SUDHL5 (cell line): ENCODE data around the gene KLHL20.

- PRO-cap, result unidirectional peak, minus-strand start at chr1:171743591; unidirectional peak, minus-strand start at chr1:171743624
Measured at GRCh38 chr1:171743494-171743834, 1.6 kb upstream of the VAMP4 start.

GRCh38 chr1:172315219-172315737, 105.2 kb upstream of the C1orf105 start:
- PRO-cap, result no peak

- PRO-cap, result no peak
Measured at GRCh38 chr1:172343804-172344162, 76.7 kb upstream of the C1orf105 start.

DNA sequence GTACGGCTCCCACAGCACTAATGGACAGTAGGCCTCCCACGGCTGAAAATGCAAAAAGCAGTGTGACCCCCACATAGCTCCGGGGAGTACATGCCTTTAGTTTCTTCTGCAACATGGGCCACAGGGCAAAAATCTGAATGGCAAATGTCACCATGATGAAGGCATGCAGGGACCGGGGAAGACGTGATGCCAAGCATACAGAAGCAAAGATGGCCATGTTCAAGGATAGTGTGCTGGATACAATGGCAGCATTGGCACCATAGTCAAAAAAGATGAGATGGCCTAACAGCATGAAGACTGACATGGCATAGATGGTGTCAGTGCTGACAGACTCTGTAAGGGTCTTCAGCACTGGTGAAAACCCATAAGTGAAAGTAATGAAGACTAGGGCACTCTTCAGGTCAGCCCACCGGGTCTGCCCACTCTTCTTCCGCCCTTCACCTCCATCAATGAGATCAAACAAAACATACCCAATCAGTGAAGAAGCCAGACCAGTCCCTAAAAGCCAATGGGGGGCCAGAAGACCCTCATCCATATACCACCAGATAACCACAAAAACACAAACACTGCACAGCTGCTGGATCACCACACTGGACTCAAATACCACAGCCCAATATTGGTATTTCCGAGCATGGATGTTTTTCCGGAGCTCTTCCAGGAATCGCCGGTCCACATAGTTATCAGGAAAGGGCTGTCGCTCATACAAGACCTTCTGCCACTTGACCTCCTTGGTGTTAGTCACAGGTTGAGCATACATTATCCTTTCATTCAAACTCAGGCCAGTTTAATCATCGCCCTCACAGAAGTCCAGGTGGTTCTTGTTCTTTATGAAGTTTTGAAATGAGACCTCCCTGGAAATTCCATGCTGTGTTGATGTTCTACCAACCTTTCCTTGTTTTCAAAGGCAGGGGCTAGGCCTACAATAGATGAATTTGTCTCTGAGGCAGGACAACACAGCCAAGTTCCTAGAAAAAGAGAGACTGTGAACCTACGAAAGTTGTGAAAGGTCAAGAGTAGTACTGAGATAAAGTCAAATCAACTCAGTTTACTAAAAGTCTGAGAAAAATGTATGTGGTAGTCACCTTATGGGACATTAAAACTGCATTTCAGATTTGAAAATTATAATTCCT, 1.6 kb downstream of the PIGC start:
- PRO-cap, result no peak

- PRO-cap, result no peak
Measured at GRCh38 chr1:173210396-173210641, 3.2 kb upstream of the TNFSF4 start.

DNA sequence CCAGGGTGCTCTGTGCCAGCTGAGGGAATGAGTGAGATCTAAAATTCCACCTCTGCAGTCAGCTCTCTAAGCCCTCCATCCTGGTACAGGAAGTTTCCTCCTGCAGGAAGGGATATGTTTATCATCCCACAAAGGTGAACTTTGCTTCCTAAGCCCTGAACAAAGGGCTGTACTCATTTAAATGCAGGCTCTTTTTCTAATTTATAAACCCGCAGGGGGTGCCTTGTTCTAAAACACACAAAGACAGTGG, 3.6 kb upstream of the TNFSF4 start:
- PRO-cap, result no peak

GRCh38 chr1:173406418-173407303, 70.5 kb upstream of the PRDX6 start:
- PRO-cap, result no peak

GRCh38 chr1:173475056-173475666, 2.0 kb upstream of the PRDX6 start:
- PRO-cap, result no peak

GRCh38 chr1:173504152-173504759, 27.1 kb downstream of the PRDX6 start:
- PRO-cap, result no peak

GRCh38 chr1:173507573-173508011, 30.5 kb downstream of the PRDX6 start:
- PRO-cap, result no peak

DNA sequence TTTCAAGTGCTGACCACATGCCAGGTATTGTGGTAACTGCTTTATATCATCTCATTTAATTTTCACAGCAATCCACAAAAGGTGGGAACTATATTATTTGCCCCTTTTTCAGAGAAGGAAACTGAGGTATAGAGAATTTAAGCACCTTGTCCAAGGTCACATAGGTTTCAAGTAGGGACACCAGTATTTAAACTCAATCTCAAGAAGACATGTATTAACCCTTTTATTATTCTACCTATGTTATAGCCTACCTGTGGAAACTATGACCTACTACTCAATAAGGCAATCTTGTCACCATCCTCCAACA, 10.2 kb downstream of the TEX50 start:
- PRO-cap, result no peak

DNA sequence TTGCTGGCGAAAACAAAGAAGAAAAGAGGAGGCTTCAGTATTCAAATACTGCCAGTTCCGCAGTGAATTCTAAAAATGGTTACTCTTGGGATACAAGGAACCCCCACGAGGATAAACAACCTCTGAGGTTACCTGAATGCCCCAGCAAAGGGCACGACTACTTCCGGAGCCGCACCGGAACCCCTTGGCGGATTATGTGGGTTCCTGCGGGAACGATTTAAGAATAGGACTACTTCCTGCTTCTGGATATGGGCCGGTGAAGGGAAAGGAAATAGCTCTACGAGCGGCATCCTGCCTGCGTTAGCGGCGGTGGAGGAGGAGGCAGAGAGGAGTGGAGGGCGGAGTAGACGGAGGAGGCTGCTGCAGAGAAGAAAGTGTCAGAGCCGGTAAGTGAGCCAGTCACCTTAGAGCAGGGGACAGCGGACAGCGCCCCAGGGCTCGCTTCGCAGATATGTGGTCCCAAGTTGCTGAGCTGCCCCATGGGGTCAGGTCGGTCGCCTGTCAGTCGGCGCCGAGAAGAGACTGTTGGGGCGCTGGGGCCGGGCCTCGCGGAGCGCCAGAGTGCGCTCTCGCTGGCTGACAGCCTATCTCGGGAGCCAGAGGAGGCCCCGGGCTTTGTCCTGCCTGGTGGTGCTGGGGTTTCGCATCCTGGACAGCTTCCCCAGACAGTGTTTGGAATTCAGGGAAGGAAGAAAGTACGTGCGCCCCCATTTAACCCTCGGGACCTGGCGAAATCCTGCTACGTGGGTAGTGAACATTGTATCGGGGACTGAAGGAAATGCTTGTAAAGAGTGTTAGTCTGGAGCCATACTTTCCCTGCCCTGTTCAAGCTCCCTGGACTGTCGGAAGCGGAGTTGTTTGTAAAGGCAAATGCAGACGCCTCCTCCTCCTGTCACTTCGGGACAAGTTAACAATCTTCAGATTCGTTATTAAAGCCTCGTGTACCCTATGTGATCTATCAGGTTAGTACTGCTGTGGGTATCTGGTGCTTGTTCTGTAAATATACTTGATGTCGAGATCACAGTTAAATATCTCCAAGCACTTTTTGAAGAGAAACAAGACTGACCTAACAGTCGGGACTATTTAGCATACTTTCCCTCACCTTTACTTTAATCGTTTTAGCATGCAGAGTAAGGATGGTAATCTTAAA, at the start of gene KLHL20:
Gene KLHL20 (plus strand): TSS at position 289 of the 1,150 bp plus-strand sequence.
- PRO-cap, result bidirectional peak, plus-strand start at position 324 of the sequence, minus-strand start at position 193 of the sequence

DNA sequence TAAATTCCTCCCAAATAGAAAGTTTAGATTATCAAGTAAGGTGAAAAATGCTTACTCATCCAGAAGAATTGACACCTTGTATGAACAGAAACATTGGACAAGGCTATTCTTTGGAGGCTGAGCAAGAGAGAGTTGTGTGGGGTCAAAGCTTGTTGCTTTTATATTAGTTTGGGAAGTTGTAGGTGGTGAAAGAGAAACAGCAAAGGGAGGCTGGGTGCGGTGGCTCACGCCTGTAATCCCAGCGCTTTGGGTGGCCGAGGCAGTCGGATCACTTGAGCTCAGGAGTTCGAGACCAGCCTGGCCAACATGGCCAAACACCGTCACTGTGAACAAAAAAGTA, 8.7 kb upstream of the SERPINC1 start:
- PRO-cap, result no peak

DNA sequence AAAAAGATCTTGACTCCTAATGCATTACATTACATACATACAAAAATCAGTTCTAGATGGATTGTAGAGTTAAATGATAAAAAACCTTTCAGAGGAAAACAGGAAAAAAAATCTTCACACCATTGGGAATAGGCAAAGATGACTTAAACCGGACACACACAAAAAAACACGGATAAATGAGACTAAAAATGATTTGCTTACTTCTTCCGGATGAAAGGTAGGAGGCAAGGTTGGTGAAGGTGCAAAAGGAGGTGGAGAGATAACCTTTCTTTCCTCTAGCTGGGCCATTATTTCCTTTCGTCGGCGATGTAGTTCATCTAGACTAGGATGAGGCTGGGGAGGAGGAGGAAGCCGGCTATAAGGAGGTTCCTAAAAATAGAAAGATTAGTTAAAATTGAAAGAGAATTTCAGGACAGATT, 43.8 kb upstream of the SERPINC1 start:
- PRO-cap, result no peak

- PRO-cap, result bidirectional peak, plus-strand start at chr1:174159997, minus-strand start at chr1:174160004
Measured at GRCh38 chr1:174159717-174160687, 682 bp downstream of the RABGAP1L start.

DNA sequence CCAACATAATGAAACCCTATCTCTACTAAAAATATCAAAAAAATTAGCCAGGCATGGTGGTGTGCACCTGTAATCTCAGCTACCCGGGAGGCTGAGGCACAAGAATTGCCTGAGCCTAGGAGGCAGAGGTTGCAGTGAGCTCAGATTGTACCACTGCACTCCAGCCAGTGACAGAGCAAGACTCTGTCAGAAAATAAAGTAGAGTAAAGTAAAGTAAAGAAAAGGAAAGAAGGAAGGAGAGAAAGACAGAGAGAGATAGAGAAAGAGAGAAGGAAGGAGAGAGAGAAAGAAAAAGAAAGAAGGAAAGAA, 71.9 kb upstream of the GPR52 start:
- PRO-cap, result no peak

DNA sequence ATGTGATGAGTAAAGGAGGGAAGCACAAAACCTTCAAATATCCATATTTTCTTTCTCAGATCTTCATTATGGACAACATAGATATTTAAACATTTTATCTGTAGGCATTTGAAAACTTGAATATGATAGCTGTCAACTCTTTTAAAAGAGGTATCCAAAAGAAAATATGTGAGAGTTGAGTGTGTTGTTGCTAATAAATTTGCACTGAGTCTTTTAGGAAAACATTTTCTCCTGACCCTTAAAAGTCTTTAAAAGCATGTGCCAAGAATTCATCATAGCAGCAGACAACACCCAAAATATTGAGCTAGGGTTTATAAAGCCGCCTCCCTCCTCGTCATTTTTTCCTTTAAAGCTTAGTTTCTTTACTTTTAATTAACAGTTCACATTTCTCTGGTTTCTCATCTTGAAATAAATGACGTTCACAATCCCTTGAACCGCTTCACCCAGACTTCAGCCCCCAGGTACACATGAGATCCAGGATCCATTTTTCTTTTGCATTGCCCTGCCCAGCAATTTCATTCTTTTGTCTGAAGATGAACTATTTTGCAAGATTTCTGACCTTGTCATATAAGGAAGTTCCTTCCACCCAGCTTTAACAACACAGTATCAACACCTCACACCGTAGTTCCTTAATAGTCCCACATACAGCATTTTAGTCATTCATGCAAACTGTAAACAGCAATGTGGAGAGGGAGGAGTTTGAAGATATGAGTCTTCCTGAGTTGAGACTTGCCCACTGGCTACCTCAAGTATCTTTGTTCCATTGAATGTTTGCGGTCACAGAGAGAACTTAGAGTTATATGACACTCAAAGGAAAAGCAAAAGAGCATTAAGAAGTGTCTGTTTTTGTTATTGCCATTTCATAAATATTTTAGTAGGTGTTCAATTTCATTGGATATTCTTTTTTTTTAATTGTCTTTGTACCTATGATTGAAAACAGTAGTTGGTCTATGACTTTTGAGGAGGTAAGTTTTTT, 35.4 kb upstream of the CACYBP start:
- PRO-cap, result no peak

DNA sequence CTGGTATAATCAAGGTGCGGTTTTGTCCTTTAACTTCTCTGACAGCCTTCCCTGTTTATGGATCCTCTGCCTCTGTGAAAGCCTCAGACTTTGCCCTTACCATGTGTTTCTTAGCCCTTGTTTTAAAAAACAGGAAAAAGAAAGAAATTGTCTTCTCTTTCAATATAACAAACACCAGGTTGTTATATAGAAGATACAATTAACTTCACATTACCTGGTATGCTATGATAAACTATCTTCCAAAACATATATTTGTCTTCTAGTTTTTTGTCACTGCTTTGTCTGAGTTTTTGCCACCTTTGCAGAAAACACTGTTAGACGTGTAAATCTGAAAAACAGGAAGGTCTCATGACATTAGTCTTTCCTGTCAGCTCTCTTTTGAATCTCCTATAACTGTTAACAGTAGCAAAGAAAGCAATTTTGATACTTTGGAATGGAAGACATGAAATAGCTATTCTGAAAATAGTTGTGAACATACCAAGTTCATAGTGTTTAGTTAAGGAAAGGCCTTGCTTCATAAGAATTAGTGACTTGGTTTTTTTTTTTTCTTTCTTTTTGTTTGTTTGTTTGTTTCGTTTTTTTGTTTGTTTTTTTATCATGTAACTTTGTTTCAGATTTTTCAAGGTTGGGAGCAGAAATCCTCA, 31.7 kb upstream of the CACYBP start:
- PRO-cap, result no peak

DNA sequence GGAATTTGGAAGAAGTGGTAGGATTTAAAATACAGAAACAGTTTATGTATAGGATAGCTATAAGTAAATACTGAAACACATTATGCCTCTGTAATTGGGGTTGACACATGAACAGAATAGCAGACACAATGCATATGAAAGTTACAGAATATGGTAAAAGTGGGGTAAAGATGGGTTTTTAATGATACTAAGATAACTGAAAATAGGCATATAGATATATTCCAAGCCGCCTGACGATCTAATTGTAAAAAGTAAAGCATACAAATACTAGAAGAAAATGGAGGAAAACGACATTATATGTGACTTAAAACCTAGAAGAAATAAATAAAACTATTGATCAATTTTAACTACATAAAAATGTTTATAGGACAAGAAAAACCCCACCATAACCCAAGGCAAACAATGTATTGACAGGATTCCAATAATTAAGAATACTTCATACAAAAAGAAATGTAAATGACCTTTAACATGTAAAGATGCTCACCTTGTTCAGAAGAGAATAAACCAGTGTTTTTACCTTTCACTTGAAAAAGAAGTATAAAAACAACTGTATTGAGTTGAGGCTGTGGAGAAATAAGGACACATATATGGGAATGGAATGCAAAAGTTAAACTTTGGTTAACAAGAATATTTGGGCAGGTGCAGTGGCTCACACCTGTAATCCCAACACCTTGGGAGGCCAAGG, 11.6 kb downstream of the CACYBP start:
- PRO-cap, result no peak

DNA sequence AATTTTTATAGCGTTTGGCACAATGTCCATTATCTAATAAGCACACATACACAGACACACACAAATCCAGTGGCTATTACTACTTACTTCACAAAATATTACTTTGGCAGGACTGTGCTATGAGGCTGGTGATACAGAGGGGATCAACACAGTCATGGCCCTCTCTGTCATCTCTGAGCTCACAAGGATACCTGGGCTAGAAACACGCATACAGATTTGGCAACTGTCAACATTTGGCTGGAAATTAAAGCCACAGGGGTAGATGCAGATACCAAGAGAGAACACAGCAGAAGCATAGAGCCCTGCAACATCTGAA, 4.1 kb downstream of the TNN start:
- PRO-cap, result no peak